Anterior vena cava (tissue), 1 donor: ENCODE data around the genes DTYMK and FAM240C.

GRCh38 chr2:241359753-241360086, 3.6 kb downstream of the FARP2 start:
- PRO-cap: no peak

- PRO-cap: no peak
Observed at GRCh38 chr2:241362841-241363151, 6.7 kb downstream of the FARP2 start.

DNA sequence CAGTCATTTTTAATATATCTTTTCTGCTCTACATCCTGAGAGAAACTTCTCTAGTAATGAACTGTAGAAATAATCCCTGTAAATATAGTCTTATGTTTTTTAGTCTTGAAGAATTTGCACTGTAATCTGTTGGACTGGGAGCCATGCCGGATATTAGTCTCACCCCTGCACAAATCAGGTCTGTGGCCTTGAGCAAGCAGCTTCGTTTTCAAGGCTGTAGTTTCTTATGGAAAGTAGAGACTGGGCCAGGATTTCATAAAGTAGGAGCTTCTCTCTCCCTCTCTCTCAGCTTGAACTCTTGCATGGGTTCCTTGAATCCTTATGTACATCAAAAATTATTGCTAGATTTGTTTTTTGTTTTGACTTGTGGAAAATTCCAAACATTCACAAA, 8.7 kb downstream of the FARP2 start:
- PRO-cap: no peak

DNA sequence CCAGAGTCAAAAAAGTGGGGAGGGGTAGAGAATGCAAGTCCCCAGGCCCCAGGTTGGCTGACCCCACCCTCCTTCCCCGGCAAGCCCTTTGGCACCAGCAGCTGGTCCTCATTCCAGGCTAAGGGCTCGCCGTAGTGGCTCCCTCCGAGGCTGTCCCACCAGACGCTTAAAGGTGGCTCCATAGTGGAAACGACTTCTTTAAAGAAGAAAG, 1.3 kb downstream of the STK25 start:
- PRO-cap: no peak

- PRO-cap: bidirectional peak, plus-strand start at chr2:241687065, minus-strand start at chr2:241686757
Observed at GRCh38 chr2:241686631-241687625, at the start of gene DTYMK. TSS of gene DTYMK (minus strand) at chr2:241686815.

- PRO-cap: no peak
Observed at GRCh38 chr2:241689616-241690226, 3.1 kb upstream of the DTYMK start.

DNA sequence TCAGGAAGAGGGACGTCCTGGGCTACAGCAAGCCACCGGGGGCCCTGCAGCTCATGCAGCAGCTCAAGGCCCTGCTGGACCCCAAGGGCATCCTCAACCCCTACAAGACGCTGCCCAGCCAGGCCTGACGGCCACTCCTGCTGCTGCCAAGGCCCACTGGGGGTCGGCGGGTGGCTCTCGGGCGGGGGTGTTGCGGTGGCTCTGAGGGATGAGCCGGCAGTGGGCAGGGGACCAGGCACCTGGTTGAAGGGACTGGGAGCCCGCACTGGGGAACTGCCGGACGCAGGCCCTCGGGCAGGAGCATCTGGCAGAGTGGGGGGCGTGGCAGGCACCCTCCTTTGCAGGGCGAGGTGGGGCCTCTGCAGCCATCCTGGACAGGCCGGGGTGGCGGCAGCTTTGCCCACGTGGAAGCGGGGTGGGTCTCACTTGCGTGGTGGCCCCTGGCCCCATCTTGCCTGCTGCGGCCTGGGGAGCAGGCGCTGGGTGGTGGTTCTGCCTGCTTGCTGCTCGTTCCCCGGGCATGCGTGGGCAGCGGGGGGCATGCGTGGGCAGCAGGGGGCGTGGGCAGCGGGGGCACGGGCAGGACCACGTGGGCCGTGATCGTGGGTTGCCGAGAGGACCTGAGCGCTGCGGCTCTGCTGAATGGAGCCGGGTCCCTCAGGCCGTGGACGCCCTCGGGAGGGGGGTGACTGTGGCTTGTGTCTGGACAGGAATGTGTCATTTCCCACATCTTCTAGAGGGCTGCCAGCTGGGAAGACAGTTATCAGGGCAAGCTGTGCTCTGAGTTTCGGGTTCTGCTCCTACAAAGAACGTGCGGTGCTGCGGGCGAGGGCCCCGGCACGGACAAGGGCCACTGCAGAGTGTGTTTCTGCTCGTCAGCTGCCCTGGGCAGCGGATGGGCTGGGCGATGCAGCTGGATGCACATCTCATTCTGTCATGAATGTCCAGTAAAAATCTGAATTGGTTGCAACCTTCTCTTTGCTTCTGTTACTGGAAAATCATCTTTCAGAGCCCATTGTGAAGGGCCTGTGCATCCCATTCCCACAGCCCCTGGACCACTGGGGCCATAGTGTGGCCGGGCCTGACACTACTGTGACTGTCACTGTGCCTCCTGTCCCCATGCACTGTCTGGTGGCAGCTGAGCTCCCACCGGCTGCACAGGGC, 8.4 kb upstream of the GAL3ST2 start:
- PRO-cap: no peak

GRCh38 chr2:241854697-241855282, 3.9 kb downstream of the PDCD1 start:
- PRO-cap: no peak

- PRO-cap: no peak
Observed at GRCh38 chr2:241891831-241892331, 8.4 kb downstream of the FAM240C start.

- PRO-cap: no peak
Observed at GRCh38 chr2:241900145-241900865, at the start of gene FAM240C. TSS of gene FAM240C (minus strand) at chr2:241900464.

- PRO-cap: no peak
Observed at GRCh38 chr2:241915376-241915978, 15.2 kb upstream of the FAM240C start.

DNA sequence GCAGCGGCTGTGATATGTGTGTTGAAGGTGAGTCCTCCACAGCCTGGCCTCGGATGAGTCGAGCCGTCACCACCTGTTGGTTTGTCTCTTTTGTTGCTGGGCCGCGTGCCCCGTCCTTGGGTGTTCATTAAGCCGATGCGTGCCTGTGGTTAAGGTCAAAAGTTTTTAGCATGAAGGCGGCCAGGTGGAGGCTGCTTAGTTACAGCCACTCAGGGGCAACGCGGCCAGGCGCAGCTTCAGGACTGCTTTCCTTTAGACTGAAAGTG, 26.7 kb upstream of the FAM240C start:
- PRO-cap: no peak

DNA sequence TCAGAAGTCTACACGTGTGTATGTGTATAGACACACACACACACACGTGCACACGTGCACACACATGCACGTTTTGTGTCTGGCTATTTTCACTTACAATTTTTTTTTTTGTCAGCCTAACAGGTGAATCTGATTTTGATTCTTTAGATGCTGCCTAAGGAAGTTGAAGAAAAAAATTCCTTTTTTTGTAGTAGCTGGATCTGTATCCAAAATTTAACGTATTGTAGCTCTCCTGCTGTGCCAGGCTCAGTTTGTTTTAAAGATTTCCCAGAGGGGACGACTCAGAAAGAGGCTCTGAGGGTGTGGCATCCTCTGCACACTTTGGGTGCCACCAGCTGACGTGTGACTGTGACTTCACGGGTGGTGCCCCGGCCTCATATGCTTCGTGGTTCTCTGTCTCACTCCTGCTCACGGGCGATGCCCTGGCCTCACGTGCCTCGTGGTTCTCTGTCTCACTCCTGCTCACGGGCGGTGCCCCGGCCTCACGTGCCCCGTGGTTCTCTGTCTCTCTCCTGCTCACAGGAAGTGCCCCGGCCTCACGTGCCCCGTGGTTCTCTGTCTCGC, 84.7 kb upstream of the FAM240C start:
- PRO-cap: no peak